Tongue (tissue), 2 donors: Measurements from ENCODE around the gene ADGRF4.

DNA sequence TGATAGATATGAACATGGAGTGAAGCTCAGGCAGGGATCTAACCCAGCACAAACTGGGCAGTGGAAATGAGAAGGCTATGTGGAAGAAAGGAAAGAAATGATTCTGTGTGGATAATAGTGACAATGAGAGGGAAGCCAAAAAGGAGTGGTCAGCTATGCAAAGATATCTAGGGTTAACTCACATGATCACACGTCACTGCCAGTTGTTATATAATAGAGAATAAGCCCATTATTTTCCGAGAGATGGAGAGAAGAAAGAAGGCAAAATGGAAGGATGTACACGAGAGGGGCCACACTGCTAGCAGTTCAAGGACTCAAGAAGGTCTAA, 18.7 kb upstream of the RCAN2 start:
- RAMPAGE, long total RNA = no peak

- RAMPAGE, long total RNA = no peak
Measured at GRCh38 chr6:46652096-46652464, 538 bp downstream of the CYP39A1 start.

- RAMPAGE, long total RNA = no peak
Measured at GRCh38 chr6:46848746-46849426, 55.7 kb downstream of the MEP1A start.

GRCh38 chr6:46932913-46933096, 11.1 kb upstream of the ADGRF5 start:
- RAMPAGE, long total RNA = no peak

GRCh38 chr6:46951330-46951943, 29.7 kb upstream of the ADGRF5 start:
- RAMPAGE, long total RNA = no peak

- RAMPAGE, long total RNA = no peak
Measured at GRCh38 chr6:47235861-47236591, 73.7 kb downstream of the TNFRSF21 start.

GRCh38 chr6:47477165-47477323, 545 bp upstream of the CD2AP start:
- RAMPAGE, long total RNA = no peak

DNA sequence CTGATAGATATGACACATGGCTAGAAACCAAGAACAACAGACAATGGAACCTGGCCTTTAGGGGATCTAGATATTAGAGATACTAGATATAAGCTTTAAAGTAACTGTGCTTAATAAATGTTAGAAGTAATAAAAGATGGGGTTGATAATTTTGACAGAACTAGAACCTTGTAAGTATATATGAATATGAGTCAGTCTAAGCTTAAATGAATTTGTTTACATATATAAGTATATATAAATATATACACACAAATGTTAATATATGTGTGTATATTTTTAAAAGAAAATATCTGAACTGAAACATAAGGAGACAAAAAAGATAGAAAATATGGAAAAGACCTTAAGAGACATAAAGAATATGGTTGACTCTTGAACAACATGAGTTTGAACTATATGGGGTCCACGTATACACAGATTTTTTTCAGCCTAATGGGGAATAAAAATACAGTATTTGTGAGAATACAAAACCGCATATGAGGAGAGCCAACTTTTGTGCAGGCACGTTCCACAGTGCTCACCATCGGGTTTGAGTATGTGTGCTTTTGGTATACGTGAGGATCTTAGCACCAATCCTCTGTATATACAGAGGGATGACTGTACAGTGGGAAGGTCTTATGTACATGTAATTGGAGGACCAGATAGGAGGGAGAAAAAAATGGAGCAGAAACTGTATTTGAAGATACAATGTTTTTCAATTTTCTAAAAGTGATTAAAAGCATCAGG, 108.1 kb upstream of the ADGRF4 start:
- RAMPAGE, long total RNA = no peak

GRCh38 chr6:47663854-47664211, 34.5 kb upstream of the ADGRF4 start:
- RAMPAGE, long total RNA = no peak

DNA sequence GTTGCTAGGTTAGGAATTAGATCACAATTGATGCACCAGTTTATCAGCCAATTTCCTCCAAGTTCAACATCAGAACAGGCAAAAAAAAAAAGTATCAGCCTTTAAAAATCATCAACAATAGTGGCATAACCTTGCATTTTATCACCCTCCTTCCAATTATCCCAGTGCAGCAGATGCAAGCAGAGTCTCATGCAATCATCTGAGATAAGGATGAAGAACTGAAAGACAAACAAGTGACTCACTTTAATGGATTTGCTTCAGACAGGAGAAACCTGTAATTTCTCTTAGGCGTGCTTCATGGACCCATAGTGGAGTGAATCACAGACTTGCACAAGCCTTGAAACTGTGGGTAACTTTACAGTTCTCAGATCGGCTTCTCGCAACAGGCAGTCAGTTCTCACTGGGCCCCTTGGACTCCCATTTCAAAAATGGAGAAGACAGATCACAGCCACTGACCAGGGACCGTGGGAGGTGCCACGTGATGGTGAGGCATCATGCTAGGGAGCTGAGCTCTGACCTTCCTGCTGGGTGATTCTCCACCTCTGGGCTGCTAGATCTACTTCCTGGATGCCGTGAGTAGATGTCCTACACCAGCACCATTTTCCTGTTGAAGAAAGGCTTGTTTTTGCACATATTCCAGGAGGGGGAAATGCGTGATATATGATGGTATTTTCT, at the start of gene ADGRF4:
Gene ADGRF4, plus strand, starts transcription at position 358 of the 675 bp plus-strand sequence.
- RAMPAGE, long total RNA = no peak

DNA sequence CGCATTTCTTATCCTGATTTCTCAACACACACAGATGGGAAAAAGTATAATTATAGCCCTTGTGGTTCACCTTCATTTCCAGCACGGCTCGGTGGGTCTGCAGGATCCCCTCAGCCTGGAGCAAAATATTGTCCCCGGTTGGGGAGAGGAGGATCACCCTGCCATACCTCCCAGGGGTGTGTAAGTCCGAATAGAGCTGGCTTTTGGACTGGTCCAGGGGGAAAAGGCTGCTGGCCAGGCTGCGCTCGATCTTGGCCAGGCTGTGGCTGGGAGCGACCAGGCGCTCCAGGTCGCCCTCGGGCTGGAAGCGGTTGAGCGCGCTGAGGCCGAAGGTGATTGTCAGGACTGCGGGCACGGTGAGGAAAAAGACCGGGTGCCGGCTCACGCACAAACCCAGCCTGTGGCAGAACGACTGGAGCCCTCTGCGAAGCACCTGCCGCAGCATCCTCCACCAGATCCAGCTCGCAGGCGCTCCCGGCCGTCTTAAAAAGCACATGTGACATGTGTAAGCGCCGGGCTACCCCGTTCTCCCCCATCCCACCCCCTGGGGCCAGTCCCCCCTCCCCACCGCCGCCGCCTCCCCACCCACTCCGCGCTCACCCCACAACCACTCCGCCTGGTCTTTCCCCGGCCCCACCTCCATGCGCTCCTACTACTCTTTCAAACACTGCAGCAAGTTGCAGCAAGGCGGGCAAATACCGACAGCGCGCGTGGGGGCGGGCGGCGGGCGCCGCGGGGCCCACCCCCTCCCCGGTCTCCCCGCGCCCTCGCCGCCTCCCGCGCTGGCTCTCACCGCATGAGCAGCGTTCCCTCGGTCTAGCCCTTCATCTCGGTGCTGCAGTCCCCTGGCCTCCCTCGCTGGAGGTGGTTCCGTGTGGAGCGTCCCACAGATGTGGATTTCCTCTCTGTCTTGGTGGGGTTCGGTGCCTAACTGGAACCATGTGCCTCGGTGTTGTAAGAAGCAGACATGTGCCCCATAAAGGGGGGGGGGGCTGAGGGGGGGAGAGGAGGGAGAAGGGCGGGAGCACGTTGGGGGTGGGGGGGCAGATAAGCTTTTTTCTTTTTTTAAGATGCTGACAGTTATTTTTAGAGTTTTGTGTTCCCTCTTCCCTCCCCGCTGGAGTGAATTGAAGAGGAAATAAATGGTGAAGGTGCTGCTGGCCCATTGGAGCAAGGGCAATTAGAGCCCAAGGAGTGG, 42.4 kb downstream of the PTCHD4 start:
- RAMPAGE, long total RNA = no peak

DNA sequence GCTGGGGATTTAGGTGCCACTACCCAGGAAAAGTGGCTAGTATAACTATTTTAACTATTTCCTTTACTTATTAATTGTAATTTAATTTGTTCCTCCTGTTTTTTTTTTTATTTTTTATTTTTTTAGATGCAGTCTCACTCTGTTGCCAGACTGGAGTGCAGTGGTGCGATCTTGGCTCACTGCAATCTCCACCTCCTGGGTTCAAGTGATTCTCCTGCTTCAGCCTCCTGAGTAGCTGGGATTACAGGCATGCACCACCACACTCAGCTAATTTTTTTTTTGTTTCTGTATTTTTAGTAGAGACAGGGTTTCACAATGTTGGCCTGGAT, 167.4 kb downstream of the MMUT start:
- RAMPAGE, long total RNA = no peak

GRCh38 chr6:49453378-49453852, 9.6 kb downstream of the MMUT start:
- RAMPAGE, long total RNA = no peak

DNA sequence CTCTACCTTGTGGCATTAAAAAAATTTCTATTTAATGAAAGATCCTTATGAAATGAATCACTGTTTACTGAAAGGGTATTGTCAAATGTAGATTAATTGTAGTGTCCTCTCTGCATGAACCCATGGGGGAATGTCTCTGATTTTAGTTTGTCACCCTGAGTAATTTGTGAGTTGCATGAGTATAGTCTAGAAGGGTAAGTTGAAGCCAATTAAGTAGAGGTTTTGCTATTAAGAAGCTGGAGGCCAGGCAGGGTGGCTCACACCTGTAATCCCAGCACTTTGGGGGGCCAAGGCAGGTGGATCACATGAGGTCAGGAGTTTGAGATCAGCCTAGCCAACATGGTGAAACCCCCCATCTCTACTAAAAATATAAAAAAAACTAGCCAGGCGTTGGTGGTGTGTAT, 1.2 kb downstream of the GLYATL3 start:
- RAMPAGE, long total RNA = no peak

GRCh38 chr6:49635777-49636659, 621 bp downstream of the RHAG start:
- RAMPAGE, long total RNA = no peak

DNA sequence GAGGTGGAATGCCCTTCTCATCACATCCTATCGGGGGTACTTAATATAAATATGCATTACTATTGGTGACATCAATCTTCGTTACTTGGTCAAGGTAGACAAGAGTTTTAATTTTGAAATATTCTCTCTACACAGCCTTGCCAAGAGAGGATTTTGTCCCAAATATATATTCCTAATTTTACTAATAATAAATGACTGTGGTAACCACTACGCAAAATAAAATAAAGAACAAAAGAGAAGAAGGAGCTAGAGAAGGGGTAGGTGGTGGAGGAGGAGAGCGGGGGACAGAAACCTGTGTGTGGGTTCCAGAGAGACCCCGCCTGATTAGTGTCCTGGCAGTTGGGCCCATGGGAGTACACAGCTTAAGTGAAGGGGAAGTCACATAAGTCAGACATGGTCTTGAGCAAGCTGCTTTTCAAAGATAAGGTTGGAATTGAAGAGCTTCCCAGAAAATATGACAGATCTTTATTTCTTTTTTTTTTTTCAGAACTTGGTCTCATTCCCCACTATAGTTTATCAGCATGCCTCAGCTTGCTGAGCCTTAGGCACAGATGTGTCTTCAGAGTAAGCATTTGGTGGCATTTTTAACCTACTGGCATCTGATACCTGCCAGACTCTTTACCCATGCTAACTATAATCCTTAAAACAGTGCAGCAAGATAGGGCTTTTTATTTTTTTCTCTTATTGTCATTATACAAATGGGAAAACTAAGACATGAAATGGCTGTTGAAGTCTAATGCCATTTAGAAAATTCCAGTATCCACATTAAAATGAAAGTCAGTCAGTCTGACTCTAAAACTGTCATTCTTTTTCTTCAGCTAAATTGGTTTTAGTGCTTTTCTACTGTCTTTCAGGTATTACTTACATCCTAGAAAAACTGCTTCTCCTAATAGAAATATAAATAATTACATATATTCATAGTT, 9.7 kb upstream of the RHAG start:
- RAMPAGE, long total RNA = no peak

GRCh38 chr6:49764458-49765069, 20.4 kb upstream of the CRISP3 start:
- RAMPAGE, long total RNA = no peak

- RAMPAGE, long total RNA = no peak
Measured at GRCh38 chr6:50821315-50822109, 2.8 kb downstream of the TFAP2B start.

- RAMPAGE, long total RNA = no peak
Measured at GRCh38 chr6:51137831-51138127, 319.1 kb downstream of the TFAP2B start.

- RAMPAGE, long total RNA = start-site peak on the plus strand at chr6:52136274-52136309, 3,857 and 86 reads in 2 replicates
Measured at GRCh38 chr6:52136000-52136545, 48.7 kb upstream of the PKHD1 start.